SJCRH30 (cell line): ENCODE results near the gene NOX5.

DNA sequence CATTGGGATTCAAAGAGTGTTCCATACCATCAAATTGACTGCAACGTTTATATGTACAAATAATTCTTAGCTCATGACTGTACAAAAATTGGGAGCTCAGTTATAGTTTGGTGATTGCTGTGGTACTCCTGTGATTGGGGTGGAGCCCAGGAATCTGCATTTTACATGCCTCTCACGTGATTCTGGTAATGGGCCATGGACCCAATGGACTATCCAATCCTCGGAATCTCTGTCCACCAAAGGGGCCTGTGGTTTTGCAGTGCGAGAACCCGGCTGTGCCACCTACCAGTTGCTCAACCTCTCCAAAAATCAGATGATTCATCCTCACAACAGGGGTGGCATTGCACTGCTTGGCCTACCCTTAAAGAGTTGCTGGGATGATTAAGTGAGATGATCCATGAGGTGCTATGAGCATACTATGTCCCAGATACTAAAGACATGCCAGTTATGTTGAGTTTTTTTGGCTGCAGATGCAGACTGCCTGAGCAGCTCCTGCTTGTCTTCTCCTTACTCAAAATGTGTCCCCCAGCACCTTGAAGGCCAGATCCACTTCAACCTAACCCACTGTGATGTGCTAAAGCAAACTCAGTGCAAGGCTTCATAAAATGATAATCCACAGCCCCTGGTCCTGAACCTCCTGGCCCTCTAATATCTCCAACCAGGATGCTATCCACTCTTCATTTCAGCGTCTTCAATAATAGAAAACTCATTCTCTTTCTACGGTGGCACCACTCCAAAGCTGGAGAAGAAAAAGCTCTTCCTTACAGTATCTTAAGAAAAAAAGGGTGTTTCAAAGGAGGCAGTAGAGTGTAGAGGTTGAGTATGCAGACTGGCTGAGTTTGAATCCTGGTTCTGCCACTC lies 5.0 kb downstream of the ANP32A start:
- RAMPAGE, long total RNA, result no peak

GRCh38 chr15:69014322-69014895 lies at the start of gene NOX5:
NOX5 (plus strand) TSS chr15:69014695.
- RAMPAGE, long total RNA, result no peak

- RAMPAGE, long total RNA, result no peak
These were observed 52.7 kb downstream of the NOX5 start for GRCh38 chr15:69067268-69067617.

- RAMPAGE, long total RNA, result no peak
These were observed 68.2 kb downstream of the NOX5 start for GRCh38 chr15:69082549-69083173.

GRCh38 chr15:69451773-69452253 lies 805 bp upstream of the RPLP1 start:
- RAMPAGE, long total RNA, result no peak

GRCh38 chr15:69548628-69549192 lies 96.1 kb downstream of the RPLP1 start:
- RAMPAGE, long total RNA, result no peak

- RAMPAGE, long total RNA, result no peak
These were observed 121.5 kb downstream of the RPLP1 start for GRCh38 chr15:69574032-69574551.

GRCh38 chr15:69755423-69756160 lies 303.0 kb downstream of the RPLP1 start:
- RAMPAGE, long total RNA, result no peak

DNA sequence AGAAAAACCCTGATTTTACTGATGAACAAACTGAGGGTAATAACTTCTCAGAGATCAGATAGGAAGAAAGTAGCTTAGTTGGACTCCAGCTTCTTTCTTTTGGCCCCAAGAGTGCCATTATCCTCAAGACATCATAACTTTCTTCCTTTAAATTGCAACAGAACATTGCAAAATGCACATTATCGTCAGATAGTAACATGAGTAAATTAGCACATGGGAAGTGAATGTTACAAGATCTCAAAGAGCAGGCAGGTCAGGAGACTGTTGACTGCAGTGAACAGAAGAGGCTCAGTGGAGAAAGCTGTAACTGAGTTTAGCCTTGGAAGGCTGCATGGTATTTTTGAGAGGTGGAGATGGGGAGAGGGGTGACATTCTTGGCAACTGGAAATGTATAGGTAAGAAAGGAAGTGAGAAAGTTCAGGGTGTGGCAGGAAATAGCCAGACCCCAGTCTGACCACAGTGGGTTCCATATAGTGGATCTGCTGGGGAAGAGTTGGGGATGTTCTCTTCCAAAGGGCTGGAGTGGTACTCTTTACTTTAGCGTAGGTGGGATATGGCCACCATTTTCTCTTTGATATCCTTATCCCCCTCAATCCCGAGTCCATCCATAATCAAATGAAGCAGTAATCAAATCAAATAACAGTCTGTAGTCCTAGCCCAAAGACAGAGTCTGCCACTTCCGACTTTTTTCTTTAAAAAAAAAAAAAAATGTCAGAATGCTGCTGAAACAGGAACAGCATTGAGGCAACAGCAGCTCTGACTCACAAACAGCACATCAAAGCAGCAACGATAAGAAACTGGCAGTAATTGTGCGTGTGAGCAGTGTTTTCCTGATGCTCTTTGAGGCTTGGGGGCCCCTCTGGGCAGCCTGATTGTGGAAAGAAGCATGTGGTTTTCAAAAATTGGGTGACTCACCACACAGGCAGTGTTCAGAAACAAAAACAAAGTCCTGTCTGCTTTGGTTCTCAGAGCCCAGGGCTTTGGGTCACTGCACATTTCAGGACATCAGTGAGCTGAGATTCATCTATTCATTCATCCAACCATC lies 308.0 kb downstream of the RPLP1 start:
- RAMPAGE, long total RNA, result no peak

- RAMPAGE, long total RNA, result no peak
These were observed 50.0 kb downstream of the TLE3 start for GRCh38 chr15:70047373-70048462.

DNA sequence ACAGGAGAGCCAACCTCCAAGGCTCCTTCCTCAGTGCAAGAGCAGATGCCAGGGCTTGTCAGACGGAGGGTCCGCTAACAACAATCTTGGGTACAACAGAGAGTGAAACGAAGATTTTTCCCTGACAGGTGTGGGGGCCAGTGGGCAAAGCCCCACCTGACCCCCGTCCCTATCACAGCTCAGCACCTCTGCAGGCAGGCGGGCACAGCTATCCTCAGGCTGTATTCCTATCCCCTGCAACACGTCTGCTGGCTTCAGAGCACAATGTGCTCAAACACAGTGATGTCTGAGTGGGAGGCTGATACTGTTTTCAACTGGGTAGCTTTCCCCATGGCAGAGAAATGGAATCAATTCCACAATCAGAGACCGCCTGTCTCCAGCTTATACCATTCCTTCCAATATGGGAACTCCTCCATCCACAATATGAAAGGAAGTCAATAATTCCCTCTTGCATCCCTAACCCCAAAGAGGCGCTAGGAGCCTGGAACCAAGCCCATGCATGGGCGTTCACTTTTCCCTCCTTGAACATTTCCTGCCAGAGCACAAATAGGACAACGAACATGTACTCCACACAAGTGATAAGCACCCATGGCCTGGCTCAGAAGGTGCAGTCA lies 27.9 kb downstream of the TLE3 start:
- RAMPAGE, long total RNA, result no peak

DNA sequence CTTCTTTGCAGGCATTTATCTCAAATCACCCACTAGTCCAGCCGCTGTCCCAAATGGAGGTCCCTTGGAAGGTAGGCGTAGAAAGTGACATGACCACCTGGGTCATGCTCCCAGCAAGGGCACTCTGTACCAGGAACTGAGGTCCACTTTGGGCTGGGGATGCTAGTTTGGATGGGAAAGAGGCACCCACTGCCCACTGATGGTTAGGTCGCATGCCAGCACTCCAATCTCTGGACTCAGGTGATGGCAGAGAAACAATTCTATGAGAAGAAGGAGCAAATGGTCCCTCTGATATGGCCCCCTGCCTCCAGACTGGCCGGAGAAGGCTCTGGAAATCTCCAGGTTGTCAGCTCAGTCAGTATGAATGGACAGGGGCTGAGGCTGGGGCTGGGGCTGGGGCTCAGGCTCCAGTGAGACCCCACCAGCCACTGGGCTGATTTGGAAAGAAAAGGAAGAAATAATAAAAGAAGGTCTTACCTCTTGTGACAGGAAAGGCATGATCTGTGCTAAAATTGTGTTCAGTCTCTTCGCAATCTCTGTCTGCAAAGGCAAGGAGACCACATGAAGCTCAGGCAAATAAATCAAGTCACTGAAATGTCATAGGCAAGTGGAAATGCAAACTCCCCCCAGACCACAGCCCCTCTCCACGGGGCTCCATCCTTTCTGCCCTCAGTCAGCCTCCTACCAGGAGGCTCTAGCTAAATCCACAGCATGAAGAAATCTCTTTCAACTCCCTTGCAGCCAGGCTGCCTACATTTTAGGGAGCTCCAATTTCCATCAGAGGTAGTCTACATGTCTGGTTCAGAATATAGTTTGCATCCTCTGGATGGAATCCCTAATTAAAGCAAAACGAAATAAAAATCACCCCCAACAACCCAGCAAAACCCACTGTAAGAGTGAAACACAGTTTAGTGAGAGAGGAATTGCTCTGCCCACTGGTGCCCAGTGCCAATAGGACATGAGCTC lies 21.8 kb downstream of the TLE3 start:
- RAMPAGE, long total RNA, result no peak

DNA sequence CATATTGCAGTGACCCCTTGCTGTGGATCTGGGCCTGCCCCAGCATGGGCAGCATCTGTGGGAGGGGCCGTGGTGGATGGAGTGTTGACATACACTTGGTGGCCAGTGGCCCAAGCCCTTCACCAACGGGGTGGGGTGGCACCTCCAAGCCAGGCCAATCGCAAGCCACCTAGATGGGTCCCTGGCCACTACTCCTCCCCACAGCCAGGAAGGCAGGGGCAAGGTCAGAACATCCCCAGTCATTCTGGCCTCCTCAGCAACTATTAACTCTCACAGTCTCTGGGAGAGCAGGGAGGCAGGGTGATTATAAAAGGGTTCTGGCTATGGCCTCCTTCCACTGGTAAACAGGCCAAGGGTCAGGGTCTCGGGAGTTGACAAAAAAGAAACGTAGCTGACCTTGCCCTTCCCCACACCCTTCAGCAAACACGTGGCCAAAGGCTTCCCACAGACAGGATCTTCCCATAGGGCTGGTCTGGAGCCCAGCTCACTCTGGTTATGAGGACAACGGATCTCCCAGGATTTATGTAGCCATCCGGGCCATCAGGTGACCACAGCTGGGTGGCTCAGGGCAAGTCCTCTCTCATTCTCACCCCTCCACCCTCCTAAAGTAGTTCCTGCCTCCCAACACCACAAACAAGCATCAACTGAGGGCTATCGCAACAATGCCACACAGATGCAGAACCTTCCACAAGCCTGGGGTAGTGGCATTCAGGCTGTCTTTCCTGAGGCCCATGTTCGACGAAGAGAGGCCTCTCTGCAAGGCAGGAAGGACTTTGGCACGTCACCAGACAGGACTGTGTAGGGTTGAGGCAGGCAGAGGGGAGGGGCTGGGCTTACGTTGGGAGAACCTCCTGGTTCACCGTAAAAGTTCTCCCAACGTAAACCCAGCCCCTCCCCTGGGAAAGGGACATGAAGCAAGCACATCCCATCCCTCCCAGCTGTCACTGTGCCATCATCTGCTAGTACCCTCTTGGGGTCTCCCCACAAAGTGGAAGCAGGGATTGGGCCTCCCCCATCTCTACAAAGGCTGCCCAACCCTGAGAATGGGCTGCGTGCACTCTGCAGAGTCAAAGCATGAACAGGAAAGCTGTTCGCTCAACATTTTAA lies 18.8 kb downstream of the TLE3 start:
- RAMPAGE, long total RNA, result no peak

DNA sequence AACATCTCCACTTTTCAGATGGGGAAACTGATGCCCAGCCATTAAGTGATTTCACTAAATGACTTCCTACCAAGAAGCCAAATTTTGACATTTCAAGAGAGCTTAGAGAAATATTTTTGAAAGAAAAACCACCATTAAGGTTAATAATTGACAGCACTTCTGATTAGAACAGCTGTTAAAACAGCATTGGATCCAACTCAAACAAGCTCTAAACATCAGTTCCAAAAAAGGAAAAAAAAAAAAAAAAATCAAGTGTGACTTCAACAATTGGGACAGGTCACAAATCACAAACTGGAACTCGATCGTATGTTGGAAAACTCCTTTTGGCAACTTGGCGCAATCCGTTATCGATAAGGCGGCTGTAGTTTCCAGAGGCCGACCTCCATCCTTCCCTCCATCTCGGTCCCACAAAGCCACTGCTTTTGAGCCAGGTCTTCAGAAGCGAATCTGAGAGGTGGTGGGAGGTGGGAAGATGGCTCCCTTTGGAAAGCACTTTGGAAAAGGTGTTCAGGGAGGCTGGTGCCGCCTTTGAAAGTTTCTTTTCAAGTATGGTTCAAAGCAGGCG lies 17.8 kb downstream of the TLE3 start:
- RAMPAGE, long total RNA, result no peak

GRCh38 chr15:70095719-70095981 lies 2.1 kb downstream of the TLE3 start:
- RAMPAGE, long total RNA, result no peak

DNA sequence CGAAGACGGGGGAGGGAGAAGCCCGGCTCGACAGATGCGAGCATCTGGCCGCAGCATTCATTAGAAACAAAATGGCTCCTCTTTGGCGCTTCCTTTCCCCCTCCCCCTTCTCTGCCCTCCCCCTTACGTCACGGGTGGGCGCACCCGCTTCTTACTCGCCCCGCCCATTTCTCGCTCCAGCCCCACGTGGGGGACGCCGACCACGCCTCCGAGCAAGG lies 1.7 kb upstream of the TLE3 start:
- RAMPAGE, long total RNA, result no peak

- RAMPAGE, long total RNA, result no peak
These were observed 94.9 kb upstream of the TLE3 start for GRCh38 chr15:70192531-70193073.

- RAMPAGE, long total RNA, result no peak
These were observed 242.5 kb upstream of the TLE3 start for GRCh38 chr15:70340270-70340658.

DNA sequence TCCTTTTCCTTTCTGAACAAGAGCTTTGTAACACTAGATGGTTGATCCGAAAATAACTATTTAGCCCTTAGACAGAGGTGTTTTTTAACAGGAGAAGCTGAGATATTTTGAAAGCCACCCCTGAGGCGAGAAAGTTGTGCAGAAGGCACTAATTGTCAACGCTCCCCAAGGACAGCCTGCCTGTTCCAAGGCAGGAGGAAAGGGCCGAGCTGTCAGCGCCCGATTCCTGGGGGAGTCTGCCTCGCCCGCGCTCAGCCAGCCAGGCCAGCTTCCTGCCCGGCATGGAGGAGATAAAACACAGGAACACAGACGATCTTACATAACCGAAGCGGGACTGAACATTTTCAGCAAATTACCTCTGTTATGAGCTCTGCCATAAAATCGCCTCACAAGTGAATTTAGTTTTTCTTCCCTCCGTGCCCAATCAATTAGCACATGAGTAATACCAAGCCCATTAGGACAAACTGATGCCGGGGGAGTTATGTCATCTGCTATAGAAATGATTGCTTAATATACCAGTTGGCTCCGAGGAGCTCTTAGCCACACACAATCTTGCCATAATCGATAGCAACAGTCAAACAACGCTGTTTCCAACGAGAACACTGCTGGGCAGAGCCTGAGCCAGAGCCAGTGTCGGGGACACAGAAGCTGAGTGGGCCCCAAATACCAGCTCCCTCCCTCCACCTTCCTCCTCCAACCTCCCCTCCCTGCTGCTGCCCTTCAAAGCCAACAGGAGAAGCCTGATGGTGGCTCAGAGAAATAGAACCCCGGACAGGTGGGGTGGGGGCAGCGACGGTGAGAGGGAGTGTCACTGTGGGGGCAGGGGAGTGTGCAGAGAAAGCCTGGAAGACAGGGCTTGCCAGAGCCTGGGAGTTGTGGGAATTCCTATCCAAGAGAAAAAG lies 279.3 kb upstream of the TLE3 start:
- RAMPAGE, long total RNA, result no peak

DNA sequence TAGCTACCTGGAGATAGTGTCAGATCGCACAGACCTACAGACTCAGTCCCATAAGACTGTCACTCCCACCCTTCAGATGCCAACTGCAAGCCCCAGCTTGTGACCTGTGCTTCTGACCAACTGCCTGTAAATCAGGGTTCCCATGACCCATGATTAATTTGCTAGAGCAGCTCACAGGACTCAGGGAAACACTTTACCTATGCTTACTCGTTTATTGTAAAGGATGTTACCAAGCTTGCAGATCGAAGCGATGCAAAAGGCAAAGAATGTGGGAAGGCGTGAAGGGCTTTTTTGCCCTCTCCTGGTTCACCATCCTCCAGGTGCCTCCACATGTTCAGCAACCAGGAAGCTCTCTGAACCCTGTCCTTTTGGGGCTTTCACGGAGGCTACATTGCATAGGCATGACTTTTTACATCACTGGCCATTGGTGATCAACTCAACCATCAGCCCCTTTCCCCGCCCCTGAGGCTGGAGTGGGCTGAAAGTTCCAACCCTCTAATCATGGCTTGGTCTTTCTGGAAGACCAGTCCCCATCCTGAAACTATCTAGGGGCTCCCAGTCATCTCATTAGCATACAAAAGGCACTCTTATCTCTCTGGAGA lies 52.8 kb downstream of the UACA start:
- RAMPAGE, long total RNA, result no peak